Metastatic Breast Carcinoma in the Ovary (tissue), 3 donors: ENCODE measurements around the genes EIF3D, IFT27, PVALB, KCTD17 and RAC2.

DNA sequence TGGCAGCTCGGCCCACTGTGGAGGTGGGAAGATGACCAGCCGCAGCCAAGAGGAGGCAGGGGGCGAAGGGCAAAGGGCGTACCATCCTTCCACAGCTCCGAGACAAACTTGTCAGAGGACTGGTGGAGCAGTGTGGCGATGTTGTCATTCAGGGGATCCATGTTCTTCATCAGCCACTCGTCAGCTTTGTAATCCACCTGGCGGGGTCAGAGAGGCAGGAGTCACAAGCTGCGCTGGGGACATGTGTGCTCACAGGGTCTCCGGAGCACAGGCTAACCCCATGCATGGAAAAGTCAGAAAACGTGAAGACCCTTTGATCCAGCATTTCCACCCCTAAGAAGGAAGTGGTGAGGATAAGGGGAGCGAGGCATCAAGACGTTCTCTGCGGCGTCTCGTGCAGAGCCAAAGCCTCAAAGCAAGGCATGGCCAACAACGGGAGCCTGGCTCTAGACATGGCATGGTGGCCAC, 56.3 kb downstream of the APOL1 start:
- PRO-cap, 3 experiments: no peak in any of the 3 experiments

DNA sequence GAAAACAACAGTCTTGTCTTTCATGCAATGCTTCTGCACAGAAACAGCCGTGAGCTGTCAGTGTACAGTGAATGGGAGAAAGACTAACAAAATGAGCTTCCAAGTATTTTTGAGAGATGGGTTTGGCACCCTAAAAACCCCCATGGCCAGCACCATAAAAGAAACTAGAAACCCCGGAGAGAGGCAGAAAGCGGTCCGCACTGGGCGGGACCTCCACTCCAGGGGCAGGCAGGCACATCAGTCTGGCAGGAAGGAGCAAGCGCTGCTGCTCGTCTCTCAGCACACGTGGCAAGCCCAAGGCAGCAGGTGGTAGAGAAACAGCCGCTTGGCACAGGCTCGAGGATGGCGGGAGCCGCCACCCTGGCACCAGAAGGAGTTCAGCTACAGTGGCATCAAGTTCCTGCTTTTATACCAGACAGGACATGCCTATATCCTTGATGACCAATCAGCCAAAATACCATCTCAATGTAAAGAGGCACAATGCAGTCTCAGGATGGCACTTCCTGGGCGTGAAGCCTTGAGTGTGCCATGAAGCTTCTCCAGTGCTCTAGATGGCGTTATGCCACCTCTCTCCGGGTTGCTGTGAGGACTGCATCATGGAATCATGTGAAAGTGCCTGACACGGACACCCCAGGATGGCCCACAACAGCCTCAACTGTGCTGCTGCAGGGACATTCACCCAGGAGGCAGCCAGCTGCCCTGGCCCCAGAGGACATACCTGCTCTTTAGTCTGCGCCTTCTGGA, 64.7 kb downstream of the APOL1 start:
- PRO-cap, 3 experiments: no peak in any of the 3 experiments

DNA sequence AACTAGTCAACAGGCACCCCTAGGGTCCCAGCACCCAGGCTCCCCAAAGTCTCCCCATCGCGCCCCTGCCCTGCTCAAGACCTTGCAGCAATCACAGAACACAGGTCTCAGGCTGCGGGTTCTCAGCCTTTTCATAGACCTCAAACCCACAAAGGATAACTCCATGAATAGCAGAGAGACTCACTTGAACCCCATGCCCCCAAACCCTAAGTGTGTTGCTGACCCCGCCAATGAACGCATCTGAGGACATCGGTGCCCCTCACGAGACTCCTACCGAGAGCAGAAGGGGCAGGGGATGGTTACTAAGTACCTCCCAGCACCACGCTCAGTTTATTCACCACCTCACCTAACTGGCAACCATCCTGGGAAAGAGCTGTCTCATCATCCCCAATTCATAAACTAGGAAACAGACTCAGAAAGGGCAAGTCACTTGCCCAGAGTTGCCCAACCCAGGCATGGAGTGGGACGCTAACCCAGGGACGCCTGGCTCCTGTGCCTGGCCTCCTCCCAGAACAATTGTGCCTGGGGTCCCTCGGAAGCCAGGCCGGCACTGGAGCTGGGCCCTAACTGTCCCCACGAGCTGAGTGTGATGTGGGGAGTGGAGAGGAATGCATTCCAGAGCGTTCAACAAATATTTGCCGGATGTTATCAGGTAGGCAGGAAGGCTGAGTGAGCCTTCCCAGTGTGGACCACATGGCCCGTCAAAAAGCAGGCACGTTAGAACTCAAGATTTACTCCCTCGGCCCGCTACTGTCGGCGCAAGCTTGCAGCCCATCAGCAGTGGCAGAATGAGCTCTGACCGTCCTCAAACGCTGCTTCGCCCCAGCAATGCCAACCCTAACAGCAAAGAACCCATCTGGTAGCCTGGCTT, 35.9 kb downstream of the MYH9 start:
- PRO-cap, 3 experiments: no peak in any of the 3 experiments

- PRO-cap, 3 experiments: no peak in any of the 3 experiments
These were observed 5.2 kb downstream of the MYH9 start for GRCh38 chr22:36382605-36382874.

DNA sequence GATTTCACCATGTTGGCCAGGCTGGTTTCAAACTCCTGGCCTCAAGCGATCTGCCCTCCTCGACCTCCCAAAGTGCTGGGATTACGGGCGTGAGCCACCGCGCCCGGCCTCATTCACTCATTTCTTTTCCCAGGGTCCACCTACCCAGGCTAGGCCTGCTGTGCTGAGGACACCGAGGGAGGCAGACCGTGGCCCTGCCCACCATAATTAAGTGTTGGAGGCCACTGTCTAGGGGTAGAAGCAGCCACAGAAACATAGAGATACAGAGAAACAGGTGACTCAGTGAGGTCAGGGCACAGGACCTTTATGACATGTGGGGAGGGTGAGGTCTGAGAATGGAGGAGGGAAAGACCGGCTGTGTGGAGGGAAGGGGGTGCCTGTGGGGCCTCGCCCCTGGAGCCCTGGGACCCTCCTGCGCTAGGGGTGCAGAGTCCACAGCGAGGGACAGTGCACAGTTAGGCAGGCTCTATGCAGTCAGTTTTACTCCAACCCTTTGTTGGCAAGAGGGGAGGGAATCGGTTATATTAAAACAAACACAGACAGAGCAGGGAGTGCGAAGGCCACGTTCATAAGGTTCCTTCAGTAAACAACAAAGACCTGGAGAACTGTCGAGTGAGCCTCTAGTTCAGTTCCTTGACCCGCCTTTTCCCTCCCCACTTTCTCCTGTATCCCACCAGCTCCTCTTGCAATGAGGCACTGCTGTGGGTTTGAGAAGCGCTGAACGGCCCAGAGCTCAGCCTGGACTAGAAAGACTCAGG, 46.8 kb downstream of the TXN2 start:
- PRO-cap, 3 experiments: peak in 2 of 3 experiments; most common plus-strand start position 600 of the sequence (in 2); most common minus-strand start position 498 of the sequence (in 1)

DNA sequence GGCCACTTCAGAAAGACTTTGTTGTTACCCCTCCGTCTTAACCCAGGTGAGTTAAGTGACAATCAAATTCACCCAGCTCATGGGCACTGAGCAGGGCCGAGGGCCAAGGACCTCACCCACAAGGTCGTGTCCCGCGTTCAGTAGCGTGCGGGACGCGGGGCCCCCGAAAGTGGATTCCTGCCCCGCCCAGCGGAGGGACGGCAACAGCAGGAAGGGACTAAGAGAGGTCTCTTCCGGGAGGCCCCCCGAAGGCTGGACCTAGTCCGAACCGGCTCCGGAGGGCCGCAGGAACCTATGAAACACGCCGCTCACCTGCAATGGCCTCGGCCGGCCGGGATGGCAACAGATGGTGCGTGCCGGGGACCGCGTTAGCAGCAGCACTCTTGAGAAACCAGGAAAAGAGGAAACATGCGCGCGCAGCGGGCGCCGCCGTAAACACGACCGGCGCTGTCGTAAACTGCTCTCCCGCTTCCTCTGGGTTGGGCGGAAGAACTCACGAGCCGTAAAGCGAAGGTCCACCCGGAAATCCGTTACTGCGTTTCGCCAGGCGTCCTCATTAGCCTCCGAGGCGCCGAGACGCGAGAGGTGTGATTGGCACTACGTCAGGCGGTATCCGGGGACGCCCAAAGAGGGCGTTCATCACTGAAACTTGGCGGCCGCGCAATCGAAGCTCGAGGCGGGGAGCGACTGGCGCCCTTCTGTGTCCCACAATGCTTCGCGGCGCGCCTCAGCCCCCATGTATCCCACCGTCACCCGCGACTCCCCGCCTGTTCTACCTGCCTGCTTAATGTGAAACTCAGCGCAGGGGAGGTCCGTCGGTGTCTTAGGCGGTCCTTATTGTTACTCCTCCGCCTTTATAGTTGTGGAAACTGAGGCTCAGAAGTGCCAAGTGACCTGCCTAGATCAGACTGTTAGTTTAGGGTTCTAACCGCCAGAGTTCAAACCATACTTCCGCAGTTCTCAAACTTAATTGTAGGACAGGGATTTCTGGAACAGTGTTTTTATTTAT, at the start of gene EIF3D:
EIF3D (minus strand) TSS at position 403 of the 1,009 bp plus-strand sequence.
- PRO-cap, 3 experiments: peak in 3 of 3 experiments; most common plus-strand start position 914 of the sequence (in 2); most common minus-strand start position 403 of the sequence (in 3)

DNA sequence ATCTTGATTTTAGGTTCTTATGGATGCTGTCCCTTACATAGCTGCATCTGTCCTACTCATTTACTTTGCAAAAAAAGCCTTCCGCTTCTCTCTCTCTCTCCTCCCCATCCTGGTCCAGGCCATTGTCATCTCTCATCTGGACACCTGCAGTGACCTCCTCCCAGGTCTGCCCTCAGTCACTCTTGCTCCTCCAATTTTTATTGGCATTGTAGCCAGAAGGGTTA, 56.6 kb downstream of the CACNG2 start:
- PRO-cap, 3 experiments: peak in 3 of 3 experiments; most common minus-strand start position 97 of the sequence (in 3)

DNA sequence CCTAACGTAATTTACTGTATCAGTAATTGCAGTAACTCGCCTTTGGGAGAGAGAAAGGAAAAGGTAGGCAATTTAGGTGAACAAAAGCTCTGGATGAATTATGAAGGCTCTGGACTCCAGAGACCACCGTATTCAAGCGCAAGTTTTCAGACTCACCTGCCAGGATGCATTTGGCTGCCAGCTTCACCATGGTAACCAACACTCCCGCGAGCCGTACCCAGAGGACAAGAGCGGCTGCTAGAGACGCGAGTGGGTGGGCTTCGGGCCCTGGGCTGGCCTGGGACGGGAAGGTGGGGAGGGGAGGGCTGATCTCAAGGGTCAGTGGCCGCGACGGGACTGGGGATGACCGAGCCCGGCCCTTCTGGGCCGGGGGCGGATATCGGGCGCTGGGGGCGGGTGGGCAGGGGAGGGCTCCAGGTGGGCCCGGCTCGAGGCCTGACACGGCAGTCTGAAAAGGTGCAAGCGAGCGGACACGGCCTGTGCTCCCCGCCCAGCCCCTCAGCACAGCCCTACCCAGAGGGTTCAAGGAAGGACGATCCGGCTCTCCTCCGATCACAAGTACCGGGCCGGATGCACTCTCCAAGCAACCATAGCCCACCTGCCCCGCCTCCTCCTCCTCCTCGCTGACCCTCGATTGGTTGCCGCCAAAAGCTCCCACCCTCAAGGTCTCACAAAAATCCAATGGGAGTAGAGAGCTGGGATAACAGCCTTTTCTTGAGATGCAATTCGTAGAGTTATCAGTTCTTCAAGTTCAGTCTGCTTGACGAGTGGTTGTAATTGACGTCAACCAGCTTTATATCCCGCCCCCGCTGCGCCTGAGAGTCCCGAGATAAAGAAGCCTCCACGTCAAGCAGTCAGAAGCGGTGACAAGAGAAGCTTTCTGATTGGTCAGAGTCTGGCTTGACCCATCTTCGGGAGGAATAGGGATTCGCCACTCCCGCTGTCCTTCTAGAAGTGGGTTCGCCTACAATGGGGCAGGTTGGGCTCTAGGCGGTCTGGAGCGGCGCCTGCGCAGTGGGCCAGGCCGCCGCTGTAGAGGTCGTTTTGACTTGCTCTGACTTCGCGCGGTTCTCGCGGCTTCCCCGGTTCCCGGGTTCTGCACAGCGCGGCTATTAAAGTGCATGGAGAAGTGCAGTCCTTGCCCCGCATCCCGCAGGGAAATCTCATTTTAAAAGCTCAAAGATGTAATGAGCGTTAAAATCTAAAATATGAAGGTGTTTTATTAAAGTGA, at the start of gene IFT27:
IFT27 (minus strand) TSS at position 602 of the 1,231 bp plus-strand sequence.
- PRO-cap, 3 experiments: peak in 3 of 3 experiments; most common plus-strand start position 1,014 of the sequence (in 3); most common minus-strand start position 560 of the sequence (in 3)

DNA sequence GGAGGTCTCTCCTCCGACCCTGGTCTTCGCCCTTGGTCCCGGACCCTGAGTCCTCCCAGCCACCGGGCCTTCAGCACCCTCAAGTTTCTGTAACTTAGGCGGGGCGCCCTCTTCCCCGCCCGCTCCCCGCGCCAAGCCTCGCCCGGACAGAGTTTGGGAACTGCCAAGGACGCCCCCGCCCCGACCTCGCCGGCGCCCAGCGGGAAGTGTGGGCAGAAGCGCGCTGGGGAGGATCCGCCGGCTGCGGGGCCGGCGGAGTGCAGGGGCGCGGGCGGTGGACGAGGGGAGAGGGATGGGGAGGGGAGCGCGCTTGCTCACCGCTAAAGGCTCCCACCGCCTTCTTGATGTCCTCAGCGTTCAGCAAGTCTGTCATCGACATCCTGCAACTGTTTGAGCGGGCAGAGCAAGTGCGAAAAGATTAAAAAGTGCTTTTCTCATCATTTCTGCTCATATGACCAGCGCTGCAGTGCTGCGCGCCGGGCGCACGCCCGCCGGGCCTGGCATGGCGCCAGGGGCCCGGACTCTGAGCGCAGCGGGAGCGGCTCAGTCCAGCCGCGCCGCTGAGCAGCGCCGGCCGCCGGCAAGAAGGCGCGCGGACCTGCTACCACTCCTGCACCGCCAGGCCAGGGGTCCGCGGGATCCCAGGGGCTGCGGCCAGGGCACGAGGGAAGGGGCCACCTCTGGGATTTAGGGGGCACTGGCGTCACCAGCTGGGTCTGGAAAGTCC, at the start of gene PVALB:
PVALB (minus strand) TSS at position 409 of the 727 bp plus-strand sequence.
- PRO-cap, 3 experiments: no peak in any of the 3 experiments

- PRO-cap, 3 experiments: no peak in any of the 3 experiments
These were observed 12.9 kb upstream of the CSF2RB start for GRCh38 chr22:36900000-36901495.

DNA sequence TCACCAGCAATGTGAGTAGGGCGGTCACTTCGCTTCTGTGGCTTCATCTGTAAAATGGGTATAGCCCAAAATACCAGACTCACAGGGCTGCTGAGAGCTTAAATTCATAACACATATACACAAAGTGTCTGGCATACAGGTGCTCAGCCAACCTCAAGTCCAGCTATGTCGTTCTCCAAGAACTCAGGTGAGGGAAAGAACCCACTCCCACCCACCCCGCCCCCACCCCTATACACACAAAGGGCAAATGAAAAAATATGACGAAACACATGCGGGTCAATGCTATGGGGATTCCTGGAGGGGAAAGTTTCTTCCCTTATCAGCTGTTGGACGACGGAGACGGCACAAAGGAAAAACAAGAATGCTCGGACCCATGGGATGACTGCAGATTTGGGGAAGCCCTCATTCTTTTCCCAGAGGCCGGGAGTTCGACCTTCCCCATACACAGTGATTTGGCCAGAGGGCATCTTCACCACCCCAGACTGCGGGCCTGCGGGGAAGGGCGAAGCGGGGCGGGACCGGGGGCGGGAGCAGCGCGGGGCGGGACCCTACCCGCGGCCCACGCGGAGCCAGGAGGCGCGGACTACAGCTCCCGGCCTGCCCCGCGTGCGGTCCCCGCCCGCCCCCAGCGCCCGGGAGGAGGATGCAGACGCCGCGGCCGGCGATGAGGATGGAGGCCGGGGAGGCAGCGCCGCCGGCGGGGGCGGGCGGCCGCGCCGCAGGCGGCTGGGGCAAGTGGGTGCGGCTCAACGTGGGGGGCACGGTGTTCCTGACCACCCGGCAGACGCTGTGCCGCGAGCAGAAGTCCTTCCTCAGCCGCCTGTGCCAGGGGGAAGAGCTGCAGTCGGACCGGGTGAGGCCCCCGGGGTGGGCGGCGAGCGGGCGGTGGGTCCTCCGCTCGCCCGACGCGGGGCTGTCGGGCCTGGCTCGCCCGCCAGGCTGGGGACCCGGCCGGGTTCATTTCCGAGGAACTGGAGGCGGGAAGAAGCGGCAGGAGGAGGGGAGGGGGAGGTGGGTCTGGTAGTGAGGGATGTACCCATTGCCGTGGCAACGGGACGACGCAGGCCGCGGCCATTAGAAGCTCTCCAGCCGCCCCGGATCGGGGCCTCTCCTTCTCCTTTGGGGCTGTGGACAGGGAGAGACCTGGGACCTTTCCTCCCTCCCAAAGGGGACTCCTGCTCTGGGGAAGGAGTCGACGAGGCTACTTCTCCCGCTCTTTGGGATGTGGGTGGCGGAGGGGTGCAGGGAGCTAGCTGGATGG, at the start of gene KCTD17:
KCTD17 (plus strand) TSS at position 646 of the 1,261 bp plus-strand sequence.
- PRO-cap, 3 experiments: peak in 3 of 3 experiments; most common plus-strand start position 648 of the sequence (in 3); most common minus-strand start position 492 of the sequence (in 2)

GRCh38 chr22:37163843-37164357, 14.2 kb upstream of the IL2RB start:
- PRO-cap, 3 experiments: no peak in any of the 3 experiments

DNA sequence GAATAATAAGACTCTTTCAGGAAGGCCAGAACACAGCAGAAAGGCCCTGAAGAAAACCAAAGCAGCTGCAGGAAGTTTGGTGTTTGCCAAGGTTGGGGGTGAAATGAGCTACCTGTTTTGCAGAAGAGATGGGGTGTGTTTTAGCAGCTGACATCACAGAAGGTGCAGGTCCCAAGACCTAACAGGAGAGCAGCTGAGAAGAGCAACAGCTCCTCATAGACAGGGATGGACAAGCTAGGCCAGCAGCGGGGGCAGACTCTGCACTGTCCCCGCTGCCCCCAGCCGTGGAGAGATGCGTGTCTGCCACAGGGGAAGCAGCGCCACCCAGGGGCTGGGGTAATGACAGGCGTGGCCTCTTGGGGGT, 17.9 kb downstream of the C1QTNF6 start:
- PRO-cap, 3 experiments: no peak in any of the 3 experiments

- PRO-cap, 3 experiments: no peak in any of the 3 experiments
These were observed 8.0 kb downstream of the C1QTNF6 start for GRCh38 chr22:37179968-37180558.

GRCh38 chr22:37196528-37197503, 8.8 kb upstream of the C1QTNF6 start:
- PRO-cap, 3 experiments: peak in 1 of 3 experiments; most common plus-strand start chr22:37197333 (in 1); most common minus-strand start chr22:37197217 (in 1)

DNA sequence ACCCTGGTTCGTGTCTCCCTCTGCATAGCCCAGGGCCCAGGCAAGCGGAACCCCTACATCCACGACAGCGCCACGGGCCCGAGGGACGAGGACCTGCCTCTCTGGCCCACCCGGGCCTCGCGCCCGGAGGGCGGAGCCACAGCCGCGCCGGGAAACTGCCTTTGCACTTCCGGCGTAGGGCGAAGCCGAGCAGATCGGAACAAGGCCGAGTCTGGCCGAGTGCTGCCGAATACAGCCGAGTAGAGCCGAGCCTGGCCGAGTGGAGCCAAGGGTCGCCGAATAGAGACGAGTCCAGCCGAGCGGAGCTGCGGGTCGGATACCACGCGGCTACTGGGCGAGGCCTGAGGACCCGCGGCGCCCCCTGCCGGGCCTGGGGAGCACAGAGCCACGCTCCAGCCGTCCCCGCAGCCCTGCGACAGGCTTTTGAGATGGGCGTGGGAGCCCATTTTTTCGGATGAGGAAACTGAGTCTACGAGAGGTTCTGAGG, 11.3 kb upstream of the C1QTNF6 start:
- PRO-cap, 3 experiments: peak in 3 of 3 experiments; most common plus-strand start position 288 of the sequence (in 3); most common minus-strand start position 157 of the sequence (in 3)

DNA sequence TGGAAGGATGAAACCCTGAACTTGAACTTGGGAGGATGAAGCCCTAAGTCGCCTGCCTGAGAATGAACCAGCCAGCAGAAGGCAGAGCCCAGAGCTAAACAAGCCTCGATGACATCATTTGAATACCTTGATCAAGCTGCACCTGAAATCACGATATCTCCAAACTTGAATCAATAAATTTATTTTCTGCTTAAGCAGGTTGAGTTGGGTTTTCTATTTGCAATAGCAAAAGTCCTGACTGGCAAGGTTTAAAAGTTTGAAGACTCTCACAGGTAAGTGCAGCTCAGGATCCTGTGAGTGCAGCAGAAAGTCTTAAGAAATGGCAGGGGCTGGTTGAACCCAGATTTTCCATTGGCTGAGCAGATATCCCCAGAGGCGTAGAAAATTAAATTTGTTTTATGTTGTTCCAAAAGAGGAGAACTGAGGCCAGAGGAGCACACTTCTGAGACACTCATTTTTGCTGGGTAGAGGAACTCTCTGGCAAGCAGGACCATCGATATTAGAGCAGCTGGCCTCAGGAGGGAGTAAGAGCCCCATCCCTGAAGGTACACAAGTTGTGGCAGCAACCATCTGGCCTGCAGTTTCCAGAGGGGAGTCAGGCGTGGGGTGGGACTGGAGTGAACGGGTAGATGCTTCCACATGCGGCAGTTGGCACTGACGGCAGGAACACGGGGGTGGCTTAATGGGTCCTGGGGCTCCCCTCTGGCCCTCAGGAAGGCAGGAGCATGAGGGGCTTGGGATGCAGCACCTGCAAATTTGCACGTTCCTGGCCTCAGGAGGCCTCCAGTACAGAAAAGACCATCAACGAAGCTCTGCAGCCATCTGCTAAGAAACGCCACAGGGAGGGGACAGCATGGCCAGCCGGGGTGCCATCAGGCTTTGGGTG, 13.1 kb upstream of the SSTR3 start:
- PRO-cap, 3 experiments: no peak in any of the 3 experiments

GRCh38 chr22:37229930-37230450, 14.1 kb downstream of the RAC2 start:
- PRO-cap, 3 experiments: no peak in any of the 3 experiments

- PRO-cap, 3 experiments: peak in 2 of 3 experiments; most common minus-strand start chr22:37244204 (in 2)
These were observed at the start of gene RAC2 for GRCh38 chr22:37244087-37244957. Gene RAC2 (minus strand): TSS chr22:37244269.

DNA sequence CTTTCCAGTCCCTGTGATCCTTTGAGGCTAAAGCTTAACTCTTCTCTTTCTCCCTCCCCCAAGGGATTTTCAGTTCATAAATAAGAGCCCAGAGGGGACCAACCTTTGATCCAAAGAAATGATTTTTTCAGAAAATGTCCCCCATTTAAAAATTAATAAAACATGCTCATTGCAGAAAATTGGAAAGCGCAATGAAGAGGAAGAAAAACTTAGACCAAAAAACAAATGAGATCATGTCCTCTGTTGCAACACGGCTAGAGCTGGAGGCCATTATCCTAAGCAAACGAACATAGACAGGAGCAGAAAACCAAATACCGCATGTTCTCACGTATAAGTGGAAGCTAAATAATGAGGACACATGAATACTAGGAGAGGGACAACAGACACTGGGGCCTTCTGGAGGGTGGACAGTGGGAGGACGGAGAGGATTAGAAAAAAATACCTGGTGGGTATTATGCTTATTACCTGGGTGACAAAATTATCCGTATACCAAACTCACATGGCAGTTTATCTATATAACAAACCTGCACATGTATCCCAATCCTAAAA, 39.0 kb downstream of the CYTH4 start:
- PRO-cap, 3 experiments: no peak in any of the 3 experiments